ENCODE measurements around the gene SMARCD3.

DNA sequence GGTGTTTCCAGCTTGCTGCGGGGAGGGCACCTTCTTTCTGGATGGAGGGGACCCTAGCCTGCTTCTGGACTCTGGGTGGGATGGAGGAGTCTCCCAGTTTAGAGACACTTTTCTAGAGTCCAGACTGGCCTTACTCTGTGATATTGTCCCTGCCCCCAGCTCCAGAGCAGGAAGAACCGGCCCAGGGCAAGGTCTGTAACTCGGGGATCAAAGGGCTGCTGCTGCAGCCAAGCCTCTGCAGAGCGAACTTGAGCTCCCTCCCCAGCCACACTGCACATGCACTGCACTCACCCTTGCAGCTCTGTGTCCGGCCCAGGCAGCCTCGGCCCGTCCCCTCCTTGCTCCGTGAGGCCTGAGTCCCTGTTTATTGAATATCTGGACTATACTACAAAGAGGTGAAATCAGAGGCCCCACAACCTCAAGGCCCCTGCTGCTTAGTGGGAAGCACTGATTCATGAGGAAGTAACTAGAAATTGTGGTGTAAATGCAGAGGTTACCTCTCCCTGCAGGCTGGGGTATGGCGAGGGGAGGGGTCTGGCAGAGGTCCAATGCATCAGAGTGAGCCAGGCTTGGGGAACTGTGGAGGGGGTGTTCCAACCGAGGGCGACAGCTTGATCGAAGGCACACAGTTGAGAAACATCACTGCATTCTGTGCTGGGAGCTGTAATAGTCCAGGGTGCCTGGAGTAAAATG lies 48.9 kb downstream of the AOC1 start:
- PRO-cap: no peak

GRCh38 chr7:150947628-150947871 lies 30.6 kb downstream of the KCNH2 start:
- PRO-cap: no peak

- PRO-cap: no peak
Observed at GRCh38 chr7:150993248-150994022, 2.6 kb downstream of the NOS3 start.

DNA sequence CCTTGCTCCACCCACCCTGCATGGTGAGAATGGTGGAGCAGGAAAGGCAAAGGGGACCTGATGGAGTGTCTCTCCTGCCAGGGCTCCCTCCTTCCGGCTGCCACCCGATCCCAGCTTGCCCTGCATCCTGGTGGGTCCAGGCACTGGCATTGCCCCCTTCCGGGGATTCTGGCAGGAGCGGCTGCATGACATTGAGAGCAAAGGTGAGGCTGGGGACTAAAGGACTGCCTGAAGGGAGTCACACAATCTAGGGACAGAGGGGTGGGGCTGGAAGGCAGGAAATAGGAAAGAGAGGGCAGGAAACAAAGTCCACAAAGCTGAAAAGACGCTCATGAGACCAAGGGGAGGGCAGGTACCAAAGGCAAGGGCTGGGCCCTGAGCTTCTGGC lies 12.0 kb downstream of the ATG9B start:
- PRO-cap: no peak

DNA sequence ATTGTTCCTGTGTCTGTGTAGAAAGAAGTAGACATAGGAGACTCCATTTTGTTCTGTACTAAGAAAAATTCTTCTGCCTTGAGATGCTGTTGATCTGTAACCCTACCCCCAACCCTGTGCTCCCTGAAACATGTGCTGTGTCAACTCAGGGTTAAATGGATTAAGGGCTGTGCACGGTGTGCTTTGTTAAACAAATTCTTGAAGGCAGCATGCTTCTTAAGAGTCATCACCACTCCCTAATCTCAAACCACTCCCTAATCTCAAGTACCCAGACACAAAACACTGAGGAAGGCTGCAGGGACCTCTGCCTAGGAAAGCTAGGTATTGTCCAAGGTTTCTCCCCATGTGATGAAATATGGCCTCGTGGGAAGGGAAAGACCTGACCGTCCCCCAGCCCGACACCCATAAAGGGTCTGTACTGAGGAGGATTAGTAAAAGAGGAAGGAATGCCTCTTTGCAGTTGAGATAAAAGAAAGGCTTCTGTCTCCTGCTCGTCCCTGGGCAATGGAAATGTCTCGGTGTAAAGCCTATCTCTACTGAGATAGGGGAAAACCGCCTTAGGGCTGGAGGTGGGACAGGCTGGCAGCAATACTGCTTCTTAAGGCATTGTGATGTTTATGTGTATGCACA lies 1.1 kb upstream of the ABCB8 start:
- PRO-cap: no peak

GRCh38 chr7:151075768-151076808 lies 4.5 kb downstream of the FASTK start:
- PRO-cap: no peak

- PRO-cap: no peak
Observed at GRCh38 chr7:151081789-151082099, 1.1 kb upstream of the FASTK start.

GRCh38 chr7:151090949-151091731 lies 4.9 kb downstream of the AGAP3 start:
- PRO-cap: no peak

DNA sequence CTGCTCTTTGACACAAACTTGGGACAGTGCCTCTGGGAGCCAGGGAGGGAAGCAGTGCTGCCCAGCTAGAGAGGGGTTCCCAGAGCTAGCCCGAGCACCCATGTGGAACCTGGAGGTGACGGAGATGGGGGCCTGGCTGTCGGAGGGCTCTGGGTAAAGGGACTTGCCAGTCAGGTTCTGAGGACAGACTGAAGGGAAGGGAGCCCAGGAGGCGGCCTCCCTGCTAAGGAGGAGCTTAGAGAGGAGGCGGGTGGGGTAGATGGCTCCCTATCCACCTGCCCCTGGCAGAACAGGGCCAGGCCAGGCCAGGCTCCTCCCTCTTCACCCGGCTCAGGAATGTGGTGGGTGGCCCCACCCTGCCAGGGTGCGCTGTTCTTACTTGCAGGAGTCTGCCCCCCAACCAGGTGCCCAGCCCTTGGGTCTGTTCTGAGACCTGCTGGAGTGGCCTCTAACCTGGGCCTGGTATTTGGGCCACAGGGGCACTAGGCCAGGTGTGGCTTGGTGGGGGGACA lies 29.8 kb downstream of the AGAP3 start:
- PRO-cap: no peak

DNA sequence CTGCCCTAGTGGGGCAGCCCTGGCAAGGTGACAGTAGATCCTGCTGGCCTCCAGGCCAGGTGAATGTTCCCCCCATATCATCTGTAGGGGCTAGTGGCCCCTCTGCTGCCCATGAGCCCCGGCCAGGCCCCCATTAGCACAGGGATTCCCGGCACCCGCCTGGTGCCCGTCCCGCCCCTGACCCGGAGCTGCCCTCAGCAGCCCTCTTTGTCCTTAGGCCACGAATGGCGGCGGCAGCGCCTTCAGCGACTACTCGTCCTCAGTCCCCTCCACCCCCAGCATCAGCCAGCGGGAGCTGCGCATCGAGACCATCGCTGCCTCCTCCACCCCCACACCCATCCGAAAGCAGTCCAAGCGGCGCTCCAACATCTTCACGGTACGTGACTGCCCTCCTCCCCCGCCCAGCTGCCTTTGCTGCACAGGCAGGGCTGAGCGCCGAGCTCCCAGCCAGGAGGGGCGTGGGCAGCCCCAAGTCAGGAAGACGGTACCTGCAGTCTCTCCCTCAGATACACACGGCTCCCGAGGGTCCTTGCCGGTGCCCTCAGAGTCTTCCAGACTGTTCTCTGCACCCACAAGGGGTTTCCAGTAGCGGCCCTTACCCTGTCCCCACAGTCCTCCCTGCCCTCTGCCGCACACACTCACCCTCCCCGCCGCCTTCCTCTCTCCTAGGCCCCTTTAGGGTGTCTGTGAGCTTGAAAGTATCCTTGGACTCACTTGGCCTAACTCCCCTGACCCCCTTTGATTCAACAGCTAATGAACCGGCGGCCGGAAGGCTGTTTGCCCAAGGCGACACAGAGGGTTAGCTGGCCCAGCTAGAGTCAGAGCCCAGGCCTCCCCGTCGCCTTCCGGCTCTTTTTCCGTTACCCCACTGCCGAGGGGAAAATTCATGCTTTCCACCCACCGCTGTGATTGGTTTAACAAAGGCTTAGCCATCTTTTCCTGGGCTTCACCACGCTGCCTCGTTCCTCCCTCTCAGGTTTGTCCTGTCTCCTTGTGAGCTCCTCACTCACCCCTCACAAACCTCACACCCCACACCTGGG lies 33.8 kb downstream of the AGAP3 start:
- PRO-cap: no peak

- PRO-cap: no peak
Observed at GRCh38 chr7:151125146-151125758, 39.0 kb downstream of the AGAP3 start.

GRCh38 chr7:151135623-151136140 lies 31.8 kb downstream of the GBX1 start:
- PRO-cap: no peak

DNA sequence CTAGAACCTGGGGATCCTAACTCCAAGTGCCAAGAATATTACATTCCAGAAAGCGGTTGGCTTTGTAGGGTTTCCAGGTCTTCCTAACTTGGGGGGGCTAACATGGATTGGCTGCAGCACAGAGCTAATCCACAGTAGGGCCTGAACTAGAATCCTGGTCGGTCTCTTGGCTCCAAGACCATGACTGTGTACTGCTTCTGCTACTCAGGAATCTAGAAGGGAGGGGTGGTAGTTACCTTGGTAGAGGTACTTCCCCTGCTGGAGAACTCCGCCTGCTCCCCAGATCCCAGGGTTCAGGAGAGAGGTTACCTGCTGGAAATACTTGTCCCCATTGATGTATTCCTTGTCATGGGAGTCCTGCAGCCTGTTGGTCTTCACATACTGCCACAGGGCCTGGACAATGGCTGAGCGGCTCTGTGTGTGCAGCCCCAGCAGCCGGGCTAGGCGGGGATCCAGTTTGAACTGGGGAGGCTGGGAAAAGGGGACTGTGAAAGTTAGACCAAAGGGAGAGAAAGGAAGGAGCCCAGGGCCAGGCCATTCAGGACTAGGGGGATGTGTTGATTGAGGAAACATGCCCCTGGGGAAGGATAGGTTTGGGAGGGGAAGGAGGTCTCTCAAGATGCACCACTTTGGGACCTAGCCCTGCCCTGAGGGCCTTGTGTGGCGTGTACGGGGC lies 7.2 kb downstream of the SMARCD3 start:
- PRO-cap: no peak

- PRO-cap: no peak
Observed at GRCh38 chr7:151248494-151249014, at the start of gene SMARCD3. Gene SMARCD3 (minus strand): TSS chr7:151248694.

GRCh38 chr7:151249015-151249687 lies 657 bp upstream of the SMARCD3 start:
- PRO-cap: no peak

- PRO-cap: no peak
Observed at GRCh38 chr7:151433380-151433710, 6.6 kb downstream of the CRYGN start.

GRCh38 chr7:151553127-151553768 lies 33.6 kb upstream of the RHEB start:
- PRO-cap: no peak

DNA sequence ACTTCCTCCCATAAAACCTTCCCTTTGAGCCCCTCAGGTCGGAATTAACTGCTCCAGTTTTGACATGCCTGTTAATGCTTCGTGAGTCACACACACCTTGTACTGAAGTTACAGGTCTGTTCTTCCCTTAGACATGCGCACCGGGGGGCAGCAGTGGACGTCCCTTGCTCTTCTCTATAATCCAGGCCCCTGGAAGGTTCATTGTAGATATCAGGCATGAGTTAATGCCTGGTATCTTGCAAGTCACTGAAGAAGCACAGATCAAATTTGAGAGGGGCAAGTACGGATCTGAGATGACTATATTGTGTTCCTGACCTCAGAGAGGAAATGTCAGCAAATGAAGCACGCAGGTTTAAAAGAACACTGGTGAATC lies 88.6 kb upstream of the RHEB start:
- PRO-cap: no peak

GRCh38 chr7:151632054-151632689 lies 112.5 kb upstream of the RHEB start:
- PRO-cap: bidirectional peak, plus-strand start at chr7:151632268, minus-strand start at chr7:151632088; bidirectional peak, plus-strand start at chr7:151632586, minus-strand start at chr7:151632356

DNA sequence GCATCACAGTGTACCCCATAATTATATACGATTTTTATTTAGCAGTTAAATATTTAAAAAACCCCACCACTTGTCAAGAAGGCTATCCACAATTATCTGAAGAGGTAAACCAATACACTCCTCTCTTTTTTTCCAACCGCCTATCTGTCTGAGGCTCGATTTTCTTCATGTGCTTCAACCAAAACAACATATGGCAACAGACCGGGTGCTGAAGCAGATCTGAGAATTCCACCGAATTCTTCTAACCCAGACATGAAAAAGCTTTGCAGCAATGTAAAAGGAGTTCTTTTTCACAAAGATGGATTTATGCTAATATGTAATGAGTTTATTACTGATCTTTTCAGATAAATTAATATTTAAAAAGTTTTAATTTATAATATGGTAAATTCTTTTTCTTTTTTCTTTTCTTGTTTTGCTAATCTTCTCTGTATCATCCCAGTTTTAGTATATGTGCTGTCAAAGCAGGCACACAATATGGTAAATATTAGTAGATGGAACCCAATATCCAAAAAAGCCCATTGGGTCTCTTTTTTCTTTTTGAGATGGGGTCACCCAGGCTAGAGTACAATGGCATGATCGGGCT lies 132.5 kb upstream of the RHEB start:
- PRO-cap: no peak

All from ReNcell CX (cell line).